ENCODE measurements around the gene ACSM2B.

DNA sequence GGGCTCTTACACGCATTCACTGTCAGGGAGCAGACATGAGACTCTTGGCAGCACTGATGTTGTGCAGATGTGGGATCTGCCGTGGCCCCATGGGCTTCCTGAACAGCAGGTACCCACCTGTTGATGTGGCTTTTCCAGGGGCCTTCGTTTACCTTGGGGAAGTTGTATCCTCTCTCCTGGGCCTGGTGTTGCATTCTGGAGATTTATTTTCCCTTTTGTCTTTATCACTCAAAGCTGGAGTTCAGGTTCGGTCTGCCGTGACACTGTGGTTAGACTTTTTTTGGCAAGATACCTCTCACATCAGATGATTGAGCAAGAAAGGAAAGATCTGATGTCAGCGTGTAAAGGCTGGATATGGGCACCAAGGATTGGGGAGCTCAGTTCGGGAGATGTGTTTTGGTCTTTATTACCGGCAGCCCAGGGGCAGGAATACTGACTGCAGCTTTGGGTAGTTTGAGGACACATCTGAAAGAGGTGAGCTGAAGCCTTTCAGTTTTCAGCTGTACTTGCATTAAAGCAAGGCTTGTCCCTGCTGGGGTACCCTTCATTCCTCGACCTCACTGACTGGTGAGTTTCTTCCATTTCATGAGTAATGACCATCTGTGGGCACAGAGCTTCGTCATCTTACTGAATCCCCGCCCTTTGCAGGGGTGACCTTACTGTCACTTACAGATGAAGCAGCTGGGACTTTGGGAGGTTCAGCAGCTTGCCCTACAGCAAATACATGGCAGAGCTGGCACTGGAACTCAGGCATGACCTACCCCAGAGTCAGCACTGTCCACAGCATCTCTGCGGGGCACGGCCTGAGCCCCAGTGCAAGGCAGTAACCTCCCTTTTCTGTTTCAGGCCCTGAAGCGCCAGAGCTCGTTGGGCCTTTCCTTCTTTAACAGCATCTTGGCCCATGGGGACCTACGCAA, 19.1 kb downstream of the KNOP1 start:
- PRO-cap: no peak

- PRO-cap: no peak
These were observed 17.8 kb downstream of the KNOP1 start for GRCh38 chr16:19700016-19700835.

DNA sequence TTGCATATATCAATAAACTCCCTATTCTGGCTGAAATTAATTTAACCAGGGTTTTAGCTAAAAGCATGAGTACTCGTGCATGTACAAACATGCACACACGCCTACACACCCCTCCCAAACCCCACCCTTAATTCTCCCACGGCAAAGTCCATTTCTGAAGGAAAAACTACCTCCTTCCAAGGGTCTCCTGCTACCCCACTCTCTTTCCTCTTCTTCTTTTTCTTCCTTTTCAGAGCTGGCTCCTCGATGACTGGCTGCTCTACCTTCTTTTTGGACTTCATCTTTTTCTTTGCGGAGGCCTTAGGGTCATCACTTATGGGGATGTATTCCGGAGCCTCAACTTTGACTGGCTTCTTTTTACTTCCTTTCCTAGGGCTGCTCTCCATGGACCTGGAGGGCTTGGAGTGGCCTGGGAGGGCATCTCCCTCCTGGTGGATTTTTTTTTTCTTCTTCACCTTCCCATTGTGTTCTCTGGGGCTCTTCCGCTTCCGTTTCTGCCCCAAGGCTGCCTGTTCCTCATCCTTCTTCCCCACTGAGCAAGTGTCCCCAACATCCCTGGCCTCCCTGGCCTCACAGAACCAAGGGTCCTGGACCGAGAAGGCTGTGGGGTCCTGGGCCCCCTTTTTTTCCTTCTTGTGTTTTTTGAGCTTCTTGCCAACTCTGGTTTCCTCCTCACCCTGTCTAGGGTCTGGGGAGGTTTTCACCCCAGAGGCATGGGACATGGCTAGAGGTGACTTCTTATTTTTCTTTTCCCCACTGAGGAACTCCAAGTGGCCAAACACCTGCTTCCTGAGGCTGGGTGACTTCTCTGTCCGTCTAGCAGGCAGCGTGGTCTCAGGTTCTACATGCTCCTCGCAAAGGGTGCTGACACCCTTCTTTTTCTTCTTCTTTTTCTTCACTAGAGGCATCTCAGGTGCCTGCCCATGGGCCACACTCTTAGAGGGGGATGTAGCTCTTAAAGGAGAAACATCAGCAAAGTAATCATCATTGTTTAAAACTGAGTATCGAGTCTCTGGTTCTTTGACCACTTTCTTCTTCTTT, 3.8 kb downstream of the KNOP1 start:
- PRO-cap: no peak

- PRO-cap: no peak
These were observed 24.1 kb downstream of the GPRC5B start for GRCh38 chr16:19860381-19861155.

GRCh38 chr16:20324212-20324790, 3.0 kb downstream of the GP2 start:
- PRO-cap: no peak

DNA sequence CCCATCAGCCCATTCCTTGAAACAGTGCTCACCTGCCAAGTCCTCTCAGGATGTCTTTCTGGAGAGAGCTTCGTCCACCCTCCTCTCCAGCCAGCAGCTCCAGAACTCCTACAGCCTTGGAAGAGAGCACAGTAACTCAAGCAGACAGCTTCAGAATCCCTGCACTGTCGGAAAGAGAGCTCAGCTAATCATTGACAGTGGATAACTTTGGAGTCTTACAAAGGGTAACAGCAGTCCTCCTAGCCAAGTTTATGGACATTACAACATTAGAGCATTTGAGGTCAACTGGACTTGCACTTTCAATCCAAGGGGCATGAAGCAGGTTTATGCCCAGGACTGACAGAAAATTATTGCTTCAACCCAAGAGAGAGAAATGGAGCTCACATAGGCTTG, at the start of gene ACSM2B:
TSS of gene ACSM2B (minus strand) at position 193 of the 393 bp plus-strand sequence.
- PRO-cap: no peak

- PRO-cap: no peak
These were observed 23.6 kb downstream of the ACSM1 start for GRCh38 chr16:20673778-20674322.

- PRO-cap: no peak
These were observed 1.9 kb downstream of the THUMPD1 start for GRCh38 chr16:20739597-20740304.

DNA sequence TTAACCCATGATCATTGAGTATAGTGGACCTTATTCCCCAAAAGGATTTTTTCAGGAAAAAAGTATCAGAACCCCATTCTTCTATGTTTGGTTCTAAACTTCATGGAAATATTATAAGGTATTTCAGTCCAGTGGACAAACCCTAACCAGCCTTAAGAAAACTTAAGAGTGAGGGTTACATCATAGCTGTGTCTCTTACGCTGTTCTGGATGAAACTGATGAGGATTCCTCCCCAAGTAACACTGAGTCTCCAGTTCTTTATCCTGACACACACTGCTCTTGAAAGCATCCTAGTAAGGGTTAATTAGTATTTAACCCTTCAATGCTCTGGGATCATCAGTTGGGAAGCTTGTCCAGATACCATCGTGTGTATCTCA, 5.0 kb downstream of the LYRM1 start:
- PRO-cap: no peak

DNA sequence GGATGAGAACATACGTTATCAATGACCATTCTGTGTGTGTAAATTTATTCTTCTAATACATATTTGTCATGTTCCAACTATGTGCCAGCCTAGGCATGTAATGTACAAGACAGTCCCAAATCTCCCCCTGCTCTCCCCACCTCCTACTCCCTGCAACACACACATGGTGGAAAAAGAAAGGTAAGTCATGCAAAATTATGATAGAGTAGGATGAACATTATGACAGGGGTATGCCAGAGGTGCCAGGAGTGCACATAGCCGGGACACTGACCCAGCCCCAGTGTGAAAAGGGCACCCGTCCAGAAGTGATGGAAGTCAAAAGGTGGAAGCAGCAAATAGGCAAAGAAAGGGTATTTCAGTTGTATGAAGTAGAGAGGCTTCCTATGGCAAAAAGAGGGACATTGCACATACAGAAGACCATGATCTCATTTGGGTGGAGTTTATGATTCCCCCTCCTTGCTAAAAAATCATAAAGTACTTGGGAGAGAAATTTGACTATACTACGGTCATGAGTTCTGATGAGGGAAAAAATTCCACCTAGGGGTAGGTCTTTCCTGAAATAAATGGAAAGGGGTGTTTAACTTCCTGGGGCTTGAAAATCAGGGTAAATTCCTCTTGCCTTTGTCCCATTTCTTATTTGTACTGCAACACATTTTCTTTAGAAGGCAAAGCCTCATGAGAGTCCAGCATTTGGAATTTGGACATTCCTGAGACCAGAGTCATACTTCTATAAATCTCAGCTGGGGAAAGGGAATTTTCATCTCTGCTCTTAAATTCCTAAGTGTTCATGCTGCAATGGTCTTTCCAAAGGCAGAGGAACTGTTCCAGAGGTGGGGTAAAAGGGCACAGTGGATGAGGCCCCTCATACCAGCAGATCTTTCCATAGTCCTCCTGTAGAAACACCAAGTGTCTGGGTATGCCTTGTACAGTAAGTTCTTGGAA, 5.6 kb downstream of the LYRM1 start:
- PRO-cap: no peak

GRCh38 chr16:21161135-21161518, 2.7 kb downstream of the LDAF1 start:
- PRO-cap: no peak

DNA sequence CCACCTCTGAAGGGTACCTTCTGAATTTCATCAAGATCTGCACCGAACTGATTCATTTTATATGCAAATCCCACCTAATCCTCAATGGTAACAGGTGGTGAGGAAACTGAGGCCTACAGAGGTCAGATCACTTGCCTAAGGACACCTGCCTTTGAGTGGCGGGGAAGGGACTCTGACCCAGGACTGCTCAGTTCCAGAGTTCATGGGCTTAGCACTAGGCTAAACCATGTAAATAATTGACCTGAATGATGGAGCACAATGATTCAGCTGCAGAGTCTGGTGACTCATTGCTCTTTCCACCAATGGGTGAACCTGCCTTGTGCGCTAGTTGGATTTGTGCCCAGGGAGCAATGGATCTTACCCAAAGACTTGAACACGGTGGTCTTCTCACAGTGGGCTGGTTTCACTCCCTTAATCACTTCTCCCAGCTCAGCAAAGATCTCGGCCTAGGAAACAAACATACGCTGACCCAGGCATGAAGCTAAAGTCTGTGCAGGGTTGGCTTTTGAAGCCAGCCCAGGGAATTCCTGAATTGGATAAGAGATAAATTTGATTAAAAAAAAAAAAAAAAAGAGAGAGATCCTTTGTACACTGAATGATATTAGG, 17.1 kb downstream of the CRYM start:
- PRO-cap: no peak

DNA sequence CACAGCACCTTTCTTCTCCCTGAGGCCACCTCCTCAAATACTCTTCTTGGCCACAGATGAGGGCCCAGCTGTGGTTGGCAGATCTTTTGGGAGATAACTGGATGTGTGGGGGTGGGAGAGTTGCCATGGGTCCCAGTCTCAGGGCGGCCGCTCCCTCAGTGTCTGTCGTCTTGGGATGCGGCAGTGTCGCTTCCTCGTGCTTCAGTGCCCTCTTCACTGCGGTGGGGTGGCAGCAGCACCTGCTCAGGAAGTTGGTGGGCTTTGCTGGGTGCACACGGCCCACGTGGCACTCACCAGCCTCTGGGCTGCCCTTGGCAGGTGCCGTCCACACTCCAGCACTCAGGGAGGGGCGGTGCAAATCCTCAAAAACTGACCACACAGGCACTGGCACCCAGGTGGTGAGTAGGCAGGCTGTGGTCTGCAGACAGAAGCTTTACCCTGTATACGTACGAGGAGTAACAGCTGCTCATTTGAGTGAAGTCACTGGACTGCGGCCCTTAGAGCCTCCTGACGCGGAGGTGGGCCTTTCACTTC, 81.9 kb upstream of the CRYM start:
- PRO-cap: unidirectional peak, minus-strand start at position 188 of the sequence

DNA sequence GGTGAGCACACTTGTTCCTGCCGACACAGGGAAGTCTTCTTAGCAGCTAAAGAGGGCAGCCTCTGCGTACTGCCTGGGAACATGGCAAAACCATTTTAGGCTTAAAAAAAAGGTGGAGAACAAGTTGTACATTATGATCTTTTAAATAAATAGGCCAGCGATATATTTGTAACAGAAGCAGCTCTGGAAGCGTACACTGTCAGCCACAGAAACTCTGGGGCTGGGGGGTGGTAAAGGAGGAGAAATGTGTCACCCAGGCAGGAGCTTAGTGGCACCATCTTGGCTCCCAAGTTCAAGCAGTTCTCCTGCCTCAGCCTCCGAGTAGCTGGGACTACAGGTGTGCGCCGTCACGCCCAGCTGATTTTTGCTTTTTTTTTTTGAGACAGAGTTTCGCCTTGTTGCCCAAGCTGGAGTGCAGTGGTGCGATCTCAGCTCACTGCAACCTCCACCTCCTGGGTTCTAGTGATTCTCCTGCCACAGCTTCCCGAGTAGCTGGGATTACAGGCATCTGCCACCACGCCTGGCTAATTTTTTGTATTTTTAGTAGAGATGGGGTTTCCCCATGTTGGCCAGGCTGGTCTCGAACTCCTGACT, 82.2 kb upstream of the METTL9 start:
- PRO-cap: no peak

- PRO-cap: no peak
These were observed 10.6 kb downstream of the METTL9 start for GRCh38 chr16:21610016-21610415.

DNA sequence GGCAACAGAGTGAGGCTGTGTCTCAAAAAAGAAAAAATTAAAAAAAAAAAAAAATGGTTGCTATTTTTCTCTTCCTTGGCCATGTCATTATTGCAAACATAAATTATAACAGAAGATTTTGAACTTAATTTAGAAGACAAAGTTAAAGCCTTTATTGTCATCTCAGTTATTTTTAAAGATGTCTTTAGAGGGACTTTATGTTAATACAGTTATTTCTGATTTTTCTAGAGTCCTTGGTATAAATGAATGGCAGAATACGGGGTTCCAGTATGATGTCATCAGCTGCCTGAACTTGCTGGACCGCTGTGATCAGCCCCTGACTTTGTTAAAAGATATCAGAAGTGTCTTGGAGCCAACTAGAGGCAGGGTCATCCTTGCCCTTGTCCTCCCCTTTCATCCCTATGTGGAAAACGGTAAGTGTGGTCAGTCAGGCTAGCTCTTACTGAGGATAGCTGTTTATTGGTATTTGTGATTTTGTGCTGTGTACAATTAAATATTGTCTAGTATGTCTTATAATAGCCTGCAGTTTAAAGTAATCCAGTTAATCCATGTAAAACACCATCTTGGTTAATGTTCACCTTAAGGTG, 25.4 kb downstream of the METTL9 start:
- PRO-cap: no peak

GRCh38 chr16:21629514-21630023, 22.8 kb downstream of the IGSF6 start:
- PRO-cap: no peak

DNA sequence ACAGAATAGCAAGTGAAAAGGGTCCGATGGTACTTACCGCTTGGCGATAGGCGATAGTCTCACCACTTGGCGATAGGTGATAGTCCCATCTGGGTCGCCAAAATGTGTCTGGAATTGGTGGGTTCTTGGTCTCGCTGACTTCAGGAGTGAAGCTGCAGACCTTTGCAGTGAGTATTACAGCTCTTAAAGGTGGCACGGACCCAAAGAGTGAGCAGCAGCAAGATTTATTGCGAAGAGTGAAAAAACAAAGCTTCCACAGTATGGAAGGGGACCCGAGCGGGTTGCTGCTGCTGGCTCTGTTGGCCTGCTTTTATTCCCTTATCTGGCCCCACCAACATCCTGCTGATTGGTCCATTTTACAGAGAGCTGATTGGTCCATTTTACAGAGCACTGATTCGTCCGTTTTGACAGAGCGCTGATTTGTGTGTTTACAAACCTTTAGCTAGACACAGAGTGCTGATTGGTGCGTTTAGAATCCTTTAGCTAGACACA, 15.5 kb downstream of the IGSF6 start:
- PRO-cap: no peak

DNA sequence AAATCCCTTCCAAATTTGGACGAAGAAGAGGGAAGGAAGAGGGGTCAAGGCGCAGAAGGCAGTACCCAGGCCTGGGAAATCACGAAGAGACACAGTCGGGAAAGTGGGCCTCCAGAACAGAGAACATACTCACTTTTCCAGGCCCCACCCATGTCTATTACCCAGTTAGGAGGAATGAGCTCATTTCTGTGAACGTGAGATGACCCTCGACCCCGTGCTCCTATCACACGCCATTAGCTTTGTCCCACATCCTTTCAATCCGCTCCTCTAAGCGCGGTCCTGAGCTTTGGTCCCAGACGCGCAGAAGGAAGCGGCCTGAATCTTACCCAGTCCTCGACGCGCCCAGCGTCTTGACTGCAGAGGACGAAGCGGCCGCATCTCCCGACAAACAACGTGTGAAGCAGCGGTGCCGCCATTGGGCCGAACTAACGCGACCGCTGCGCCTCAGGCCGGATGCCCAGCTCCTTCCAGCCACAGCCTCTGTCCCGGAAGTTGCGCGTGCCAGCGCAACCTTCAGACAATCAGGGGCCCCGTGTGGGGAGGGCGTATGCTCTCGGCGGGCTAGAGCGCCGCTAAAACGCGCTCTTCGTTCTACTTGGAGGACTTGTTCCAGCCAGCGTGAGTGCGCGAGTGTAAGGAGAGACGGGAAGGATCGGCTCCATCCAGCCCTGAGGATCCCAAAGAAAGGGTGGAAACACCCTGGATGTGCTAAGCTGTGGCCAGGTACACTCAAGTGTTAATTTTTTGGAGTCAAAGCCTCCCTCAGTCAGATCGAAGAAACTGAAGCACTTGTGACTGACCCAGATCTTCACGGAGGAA, 37.4 kb downstream of the NPIPB4 start:
- PRO-cap: bidirectional peak, plus-strand start at position 295 of the sequence, minus-strand start at position 118 of the sequence; bidirectional peak, plus-strand start at position 575 of the sequence, minus-strand start at position 393 of the sequence

DNA sequence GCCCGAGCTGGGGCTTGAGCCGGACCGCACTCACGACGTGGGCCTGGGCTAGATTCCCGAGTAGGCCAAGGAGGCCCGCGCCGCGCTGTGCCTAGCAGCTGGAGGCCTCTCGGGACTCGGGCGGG, 211 bp downstream of the POLR3E start:
- PRO-cap: no peak

Measured in colic lymph node (tissue), 1 donor.